ENCODE measurements around a stretch of chr15.

DNA sequence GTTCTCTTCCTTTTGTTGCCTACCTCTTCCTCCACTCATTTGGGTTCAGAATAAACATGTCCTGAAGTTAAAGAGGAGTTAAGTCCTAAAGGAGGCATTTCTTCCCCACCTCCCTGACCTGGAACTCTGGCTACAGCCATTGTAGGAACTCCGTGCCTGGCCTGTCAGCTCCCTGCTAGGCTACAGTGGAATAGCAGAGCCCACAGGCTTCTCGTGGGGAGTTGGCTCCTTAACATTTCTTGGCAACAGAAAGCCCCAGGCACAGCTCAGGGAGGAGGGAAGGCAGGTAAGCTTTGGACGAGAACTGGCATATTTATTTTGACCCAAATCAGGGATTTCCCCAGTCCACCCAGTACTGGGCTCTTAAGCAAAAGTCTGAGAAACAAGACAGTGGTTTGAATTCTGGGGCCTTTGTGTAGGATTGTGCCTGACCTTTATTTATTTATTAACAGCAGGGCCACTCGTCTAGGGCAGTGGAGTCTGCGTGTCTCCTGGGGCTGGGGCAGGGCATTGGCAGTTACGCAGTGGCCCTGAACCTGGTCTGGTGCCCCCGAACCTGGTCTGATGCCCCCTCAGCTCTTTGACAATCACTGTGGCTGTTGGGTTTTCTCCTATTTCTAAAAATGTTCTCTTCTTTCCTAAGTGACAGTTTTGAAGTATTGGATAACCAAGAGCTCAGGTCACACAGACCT lies 7.9 kb upstream of the ISG20 start:
- RAMPAGE, total RNA: no peak

DNA sequence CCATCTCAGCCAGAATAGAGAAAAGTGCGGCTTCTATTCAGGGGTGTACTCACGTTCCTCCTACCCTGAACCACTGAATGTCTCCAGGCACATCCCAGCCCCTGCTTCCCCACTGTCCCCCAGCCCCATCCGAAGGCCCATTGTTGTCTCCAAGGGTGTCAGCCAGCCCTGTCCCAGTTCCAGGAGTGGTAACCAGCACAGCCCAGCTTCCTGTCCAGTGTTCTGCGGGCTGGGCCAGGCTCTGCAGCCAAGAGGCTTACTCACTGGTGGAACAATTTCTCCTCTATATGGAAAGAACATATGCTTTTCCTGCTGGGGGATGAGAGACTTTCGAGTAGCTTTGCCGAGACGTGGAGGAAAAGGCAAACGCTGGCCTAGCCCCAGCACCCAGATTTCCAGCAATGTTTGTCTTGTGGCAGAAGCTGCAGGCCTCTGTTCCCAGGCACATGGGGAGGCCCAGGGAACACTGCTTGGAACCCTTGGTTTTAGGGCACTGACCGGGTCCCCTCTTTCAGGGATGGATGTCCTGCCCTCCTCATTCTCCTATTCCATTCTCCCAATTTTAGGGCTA lies 20.8 kb downstream of the ISG20 start:
- RAMPAGE, total RNA: no peak

- RAMPAGE, total RNA: no peak
Measured at GRCh38 chr15:88662638-88663140, 23.9 kb downstream of the ISG20 start.

DNA sequence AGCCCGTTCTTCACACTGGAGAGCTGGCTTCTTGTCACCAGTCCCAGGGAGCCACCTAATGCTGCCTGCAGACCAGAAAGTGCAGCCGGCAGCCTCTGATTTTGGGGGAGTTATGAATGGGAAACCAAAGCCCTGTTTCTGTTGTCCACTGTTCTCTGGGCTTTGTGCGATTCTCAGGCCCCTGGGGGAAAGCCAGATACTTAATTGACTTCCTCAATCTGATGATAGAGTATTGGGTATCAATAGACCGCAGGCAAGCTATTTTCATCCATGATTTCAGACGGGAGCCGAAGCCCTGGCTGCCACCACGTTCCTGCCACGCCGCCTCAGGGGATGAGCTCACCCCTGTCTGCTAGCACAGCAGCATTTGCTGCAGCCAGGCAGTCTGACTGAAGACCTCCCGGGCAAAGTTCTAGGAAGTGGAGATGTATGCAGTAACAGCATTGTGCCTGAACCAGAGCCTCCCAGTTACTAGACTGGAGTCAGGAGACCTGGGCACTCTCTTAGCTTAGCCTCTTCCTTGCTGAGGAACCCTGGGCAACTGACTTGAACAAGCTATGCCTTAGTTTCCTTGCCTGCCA lies 69.8 kb downstream of the ISG20 start:
- RAMPAGE, total RNA: no peak

DNA sequence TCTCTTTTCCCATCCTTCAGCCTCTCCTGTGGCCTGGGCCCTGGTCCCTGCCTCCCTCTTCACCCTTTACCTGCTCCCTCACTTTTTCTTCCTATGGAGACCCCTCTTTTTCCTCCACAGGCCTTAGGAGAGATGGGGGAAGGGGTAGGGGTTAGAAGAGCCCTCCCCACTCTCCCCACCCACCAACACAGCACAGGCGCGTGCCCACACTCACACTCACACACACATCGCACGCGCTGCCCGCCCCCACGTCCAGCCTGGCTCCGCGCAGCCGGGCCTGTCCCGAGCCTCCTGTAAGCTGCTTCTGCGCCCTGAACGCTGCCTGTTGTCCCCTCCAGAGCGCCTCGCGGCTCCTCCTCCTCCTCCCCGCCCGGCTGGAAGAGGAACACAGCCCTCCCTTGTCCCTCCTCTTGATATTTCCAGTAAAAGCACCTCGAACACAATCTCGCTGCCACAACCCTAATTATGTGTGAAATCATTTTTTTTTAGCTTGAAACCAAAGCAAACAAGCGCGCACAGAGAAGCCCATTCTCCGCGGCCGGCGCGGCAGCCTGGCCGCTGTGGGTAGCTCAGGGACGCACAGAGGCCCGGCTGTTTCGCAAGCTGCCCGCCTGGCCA lies 33.8 kb upstream of the ACAN start:
- RAMPAGE, total RNA: no peak

- RAMPAGE, total RNA: no peak
Measured at GRCh38 chr15:88983208-88983702, 70.1 kb upstream of the MFGE8 start.

DNA sequence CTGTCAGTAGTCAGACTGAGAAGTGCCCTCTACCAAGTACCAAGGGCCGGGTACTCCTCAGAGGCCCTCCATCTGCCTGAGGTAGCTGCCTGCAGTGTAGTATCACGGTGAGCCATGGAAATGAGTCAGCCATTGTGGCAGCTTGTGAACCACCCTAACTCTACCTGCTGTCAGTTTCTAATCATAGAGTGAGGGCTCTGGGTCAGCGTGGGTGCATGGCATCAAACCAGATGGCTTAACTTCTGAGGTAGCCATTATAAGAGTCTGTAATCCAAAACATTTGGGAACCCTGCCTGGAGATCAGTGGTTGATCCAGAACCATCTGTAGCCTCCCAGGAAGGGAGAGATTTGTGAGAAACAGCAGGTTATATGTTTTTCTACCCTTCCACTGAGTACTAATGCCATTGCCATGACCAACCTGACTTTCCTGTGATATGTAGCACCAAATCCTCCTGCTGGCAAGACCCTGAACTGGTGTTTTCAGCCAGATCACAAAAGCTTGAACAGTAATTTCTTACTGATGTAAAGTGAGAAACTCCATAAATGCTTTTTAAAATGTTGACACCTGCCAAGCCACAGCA lies 38.9 kb downstream of the ABHD2 start:
- RAMPAGE, total RNA: no peak

DNA sequence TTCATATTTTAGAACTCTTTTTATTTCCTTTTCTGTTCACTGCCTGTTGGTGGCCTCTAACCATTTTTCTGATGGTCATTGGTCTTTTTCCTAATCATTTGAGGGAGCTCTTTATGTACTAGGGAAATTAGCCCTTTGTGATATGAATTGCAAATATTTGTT lies 45.2 kb downstream of the ABHD2 start:
- RAMPAGE, total RNA: no peak

DNA sequence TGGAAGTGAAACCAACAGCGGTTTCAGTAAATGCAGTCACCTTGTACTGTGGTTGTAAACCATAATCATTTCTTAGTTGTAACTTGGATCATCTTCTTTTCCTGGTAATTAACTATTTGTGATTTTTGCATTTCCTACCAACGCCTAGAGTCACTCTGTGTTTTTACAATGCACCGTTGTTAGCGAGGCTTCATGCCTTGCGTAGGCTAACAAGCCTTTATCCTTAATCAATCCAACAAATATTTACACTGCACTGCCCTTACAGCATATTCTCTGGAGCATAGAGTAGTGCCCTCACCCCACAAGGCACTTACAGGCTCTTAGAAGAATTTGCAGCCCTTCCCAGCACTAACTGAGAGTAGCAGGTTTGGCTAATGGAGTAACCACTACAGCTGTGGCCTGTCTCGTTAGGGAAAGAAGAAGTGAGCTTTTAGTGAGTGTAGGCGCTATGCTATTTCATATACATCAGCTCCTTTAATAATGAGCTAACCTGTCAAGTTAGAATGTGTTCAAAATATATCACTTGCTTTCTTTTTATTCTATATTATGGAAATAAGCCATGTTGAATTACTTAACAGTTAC lies 62.7 kb downstream of the ABHD2 start:
- RAMPAGE, total RNA: no peak

GRCh38 chr15:89315434-89316337 lies 18.9 kb downstream of the POLG start:
- RAMPAGE, total RNA: no peak

- RAMPAGE, total RNA: no peak
Measured at GRCh38 chr15:89456811-89457541, 39.4 kb downstream of the RHCG start.

GRCh38 chr15:89670863-89671338 lies 8.3 kb downstream of the PLIN1 start:
- RAMPAGE, total RNA: no peak

DNA sequence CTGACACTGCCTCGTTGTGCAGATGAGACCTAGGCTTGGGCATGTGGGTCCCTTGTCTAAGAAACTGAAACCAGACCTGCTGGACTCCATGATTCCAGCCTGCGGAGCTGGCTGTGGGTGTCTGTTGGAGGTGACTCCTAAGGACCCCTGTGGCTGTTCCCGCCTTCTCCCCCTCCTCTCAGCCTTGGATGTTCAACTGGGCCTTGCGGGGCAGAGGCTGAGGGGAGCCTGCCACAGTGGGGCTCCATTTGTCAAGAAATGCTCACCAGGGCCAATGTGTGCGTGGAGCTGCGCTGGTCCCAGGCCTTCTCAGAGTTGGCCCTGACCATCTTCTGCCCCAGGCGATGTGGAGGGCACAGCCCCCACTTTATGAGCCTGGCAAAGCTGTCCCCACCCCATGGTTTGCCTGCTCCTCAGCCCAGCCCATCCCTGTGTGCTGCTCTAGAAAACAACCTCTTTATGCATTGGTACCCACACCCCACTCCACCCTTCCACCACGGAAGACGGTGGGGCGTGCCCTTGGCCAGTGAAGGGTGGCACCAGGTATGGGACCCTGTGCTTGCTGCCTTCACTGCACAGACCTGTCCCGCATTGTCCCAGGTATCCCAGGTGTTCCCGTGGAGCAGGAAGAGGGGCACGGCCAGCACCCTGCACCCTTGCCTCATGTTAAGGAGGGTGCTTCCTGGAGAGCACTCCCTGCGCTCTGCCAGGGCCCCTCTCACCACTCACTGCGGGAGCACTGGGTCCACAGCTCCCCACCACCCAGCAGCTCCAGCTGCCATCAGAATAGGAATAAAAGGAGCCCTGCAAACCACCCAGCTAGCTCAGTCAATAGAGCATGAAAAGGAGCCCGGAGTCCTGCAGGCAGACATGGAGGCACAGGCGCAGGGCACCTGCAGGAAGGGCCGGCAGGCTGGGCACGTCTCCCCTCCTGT lies 8.0 kb downstream of the MESP2 start:
- RAMPAGE, total RNA: no peak

- RAMPAGE, total RNA: no peak
Measured at GRCh38 chr15:89805177-89805870, 9.3 kb downstream of the ANPEP start.

DNA sequence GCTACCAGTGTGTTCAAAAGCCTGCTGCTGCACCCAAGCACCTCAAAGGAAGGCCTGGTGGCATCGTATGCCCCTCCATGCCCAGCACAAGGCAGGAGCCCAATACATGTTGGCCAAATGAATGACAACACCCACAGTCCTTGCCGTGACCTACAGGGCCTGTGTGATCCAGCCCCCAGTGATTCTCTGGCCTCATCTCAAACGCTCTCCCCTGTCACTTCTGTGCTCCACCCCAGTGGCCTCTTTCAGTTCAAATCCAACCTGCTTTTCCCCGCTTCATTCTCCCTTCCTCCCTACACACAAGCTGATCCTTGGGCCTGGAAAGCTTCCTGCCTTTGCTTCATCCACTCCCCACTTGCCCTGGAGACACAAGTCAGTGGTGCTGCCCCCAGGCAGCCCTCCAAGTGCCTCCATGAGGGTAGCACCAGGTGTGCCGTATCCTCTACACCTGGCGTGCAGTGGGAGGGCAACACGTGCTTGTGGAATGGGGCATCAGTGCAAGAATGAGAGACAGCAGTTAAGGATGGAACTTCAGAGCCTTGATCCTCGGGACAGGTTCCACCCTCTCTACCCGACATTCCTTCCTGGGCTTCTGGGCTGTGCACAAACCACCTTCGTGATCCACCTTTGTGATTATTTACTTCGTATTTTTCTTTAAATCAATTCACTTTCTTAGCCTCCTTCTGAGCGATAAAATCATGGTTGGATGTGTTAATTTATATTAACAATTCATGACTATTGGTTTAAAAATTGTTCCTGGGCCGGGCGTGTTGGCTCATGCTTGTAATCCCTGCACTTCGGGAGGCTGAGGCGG lies 3.8 kb downstream of the ANPEP start:
- RAMPAGE, total RNA: no peak

DNA sequence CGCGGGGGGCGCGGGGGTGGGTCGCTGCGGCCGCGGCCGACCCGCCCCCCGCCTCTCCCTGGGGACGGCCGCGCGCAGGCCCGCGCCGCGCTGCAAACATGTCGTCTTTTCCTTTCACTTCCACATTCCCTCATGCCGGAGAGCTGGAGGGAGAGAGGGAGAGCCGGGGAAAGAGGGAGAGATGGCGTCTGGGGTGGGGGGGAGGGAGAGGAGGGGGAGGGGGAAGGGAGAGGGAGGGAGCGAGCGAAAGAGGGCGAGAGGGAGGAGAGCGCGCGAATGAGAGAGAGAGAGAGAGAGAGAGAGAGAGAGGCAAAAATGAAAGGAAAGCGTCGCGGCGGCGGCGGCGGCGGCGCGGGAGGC lies 545 bp downstream of the ZNF710 start:
- RAMPAGE, total RNA: no peak

DNA sequence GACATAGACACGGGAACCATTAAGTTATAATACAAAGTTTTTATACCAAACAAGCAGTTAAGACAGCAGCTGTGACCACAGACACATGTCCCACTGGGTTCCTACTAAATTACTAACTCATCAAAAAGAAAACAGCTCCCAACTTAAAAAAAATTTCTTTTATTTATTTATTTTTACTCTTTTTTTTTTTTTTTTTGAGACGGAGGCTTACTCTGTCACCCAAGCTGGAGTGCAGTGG lies 30.8 kb downstream of the IDH2 start:
- RAMPAGE, total RNA: no peak

DNA sequence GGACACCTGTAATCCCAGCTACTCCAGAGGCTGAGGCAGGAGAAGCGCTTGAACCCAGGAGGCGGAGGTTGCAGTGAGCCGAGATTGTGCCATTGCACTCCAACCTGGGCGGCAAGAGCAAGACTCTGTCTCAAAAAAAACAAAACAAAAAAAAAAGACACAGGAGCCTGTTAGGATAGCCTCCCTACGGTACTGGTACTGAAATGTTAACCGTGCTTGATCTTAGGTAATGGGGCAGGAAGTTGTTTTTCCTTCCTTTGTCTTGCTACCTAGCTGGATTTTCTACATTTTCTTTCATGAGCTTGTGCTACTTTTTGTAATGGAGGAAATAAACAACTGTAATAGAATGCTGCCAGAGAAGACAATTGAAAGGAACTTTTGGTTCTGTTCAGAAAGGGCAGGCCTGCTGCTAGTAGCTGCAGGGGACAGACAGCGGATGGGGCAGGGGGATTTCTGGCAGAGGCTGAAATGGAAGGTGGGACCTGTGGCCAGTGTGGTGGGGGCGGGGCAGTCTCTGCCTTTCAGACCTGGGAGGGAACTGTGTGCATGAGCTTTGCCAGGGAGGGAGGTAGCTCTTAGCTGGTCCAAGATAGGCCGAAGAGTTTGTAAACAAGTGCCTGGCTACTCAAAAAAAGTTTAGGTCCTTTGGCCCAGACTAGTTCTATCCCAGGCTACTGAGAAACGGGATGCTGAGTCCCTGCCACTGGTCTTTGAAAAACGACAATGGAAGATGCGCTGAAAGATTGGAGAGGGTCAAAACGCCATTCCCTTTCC lies 49.0 kb upstream of the SEMA4B start:
- RAMPAGE, total RNA: no peak

GRCh38 chr15:90165579-90166240 lies 35.4 kb upstream of the SEMA4B start:
- RAMPAGE, total RNA: no peak

GRCh38 chr15:90190977-90191636 lies 10.0 kb upstream of the SEMA4B start:
- RAMPAGE, total RNA: no peak